Measurements from ENCODE around the gene GALNT16.

DNA sequence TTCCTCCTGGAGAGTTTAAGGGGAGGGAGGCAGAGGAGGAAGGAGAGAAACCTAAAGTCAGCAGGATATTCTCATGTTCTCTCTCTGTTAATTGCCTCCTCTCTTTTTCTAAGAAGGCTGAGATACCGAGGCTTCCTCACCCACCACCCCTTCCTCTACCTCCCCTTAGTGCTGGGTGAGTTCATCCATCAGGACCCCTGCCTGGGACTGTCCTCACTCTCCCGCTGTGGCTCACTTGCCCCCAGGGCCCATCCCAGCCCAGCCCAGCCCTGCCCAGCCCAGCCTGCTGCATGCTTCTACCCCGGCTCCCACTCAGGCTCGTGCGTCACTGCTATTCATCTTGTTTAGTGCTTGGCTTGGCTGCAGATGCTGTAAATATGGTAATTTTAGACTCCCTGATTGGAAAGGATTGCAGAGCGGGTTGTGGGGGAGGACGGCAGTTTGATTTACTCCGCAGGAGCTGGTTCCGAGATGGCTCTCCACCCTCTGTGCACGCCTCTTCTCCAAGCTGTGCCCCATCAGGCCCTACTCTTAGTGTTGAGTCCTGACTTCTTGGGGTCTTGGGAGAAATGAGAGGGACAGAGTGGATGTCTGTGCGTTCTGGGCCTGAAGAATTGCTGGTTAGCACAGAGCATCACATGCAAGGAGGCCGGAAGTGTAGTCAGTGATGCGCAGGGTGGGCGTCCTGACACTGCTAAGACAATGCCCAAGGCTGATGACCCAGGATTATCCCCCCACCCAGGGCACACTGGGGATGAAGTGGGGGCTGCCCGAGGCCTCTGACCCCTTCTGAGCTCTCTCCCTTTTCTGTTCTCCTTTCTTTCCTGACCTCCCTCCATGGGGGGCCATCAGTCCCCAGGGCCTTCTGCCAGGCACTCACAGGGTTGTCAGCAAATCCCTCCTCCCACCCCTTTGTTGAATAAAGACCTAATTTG, 244.6 kb downstream of the ZFP36L1 start:
- PRO-cap, result bidirectional peak, plus-strand start at position 414 of the sequence, minus-strand start at position 310 of the sequence

- PRO-cap, result no peak
Measured at GRCh38 chr14:68564081-68564760, 228.6 kb downstream of the ZFP36L1 start.

DNA sequence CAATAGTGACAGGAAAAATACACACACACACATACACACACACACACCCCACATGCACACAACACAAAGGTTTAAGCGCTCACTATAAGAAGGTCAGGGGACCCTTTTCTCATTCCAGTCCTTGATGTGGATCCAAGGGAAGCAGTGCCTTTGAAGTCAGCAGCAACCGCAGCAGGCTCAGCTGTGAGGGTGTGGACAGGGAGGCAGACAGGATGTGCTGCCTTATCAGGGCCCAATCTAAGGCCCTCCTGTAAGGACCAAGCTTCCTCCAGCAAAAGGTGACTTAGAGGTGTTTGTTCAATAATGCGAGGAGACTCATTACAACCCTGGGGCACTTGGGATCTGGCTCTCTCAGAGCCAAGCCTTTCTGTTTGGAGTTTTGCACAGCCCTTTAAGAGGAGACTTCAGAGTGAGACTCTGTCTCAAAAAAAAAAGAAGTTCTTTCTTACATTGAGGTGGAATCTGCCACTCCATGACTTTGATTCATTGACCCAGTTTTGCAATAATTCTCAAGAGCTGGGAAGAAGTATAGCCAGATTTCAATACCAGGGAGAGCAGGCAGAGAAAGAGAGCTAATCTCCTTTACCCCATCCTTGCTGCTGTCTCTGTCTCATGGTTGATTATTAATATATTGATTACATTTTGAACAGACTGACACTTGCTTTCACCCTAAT, 227.7 kb downstream of the ZFP36L1 start:
- PRO-cap, result no peak

- PRO-cap, result no peak
Measured at GRCh38 chr14:68589581-68589842, 203.4 kb downstream of the ZFP36L1 start.

DNA sequence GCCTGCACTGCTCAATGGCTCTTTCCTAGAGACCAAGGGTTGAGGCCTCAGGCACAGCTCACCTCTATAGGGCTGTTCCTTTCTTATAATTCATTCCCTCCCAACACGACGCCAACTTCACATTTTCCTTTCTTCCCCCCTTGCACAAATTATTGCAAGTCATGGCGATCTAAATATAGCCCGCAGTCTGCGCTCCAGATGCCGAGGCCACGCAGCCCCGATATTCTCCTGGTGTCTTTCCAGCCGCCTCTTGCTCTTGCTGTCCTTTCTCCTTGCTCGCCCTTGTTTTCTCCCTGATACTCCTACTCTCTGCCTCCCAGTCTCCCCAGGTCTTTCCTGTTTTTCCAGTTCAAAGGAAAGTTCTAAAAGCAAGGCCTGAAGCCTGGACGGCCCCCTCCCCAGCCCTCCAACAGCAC, 140.8 kb downstream of the ZFP36L1 start:
- PRO-cap, result no peak

- PRO-cap, result no peak
Measured at GRCh38 chr14:68668925-68669553, 123.8 kb downstream of the ZFP36L1 start.

GRCh38 chr14:68679695-68680231, 113.1 kb downstream of the ZFP36L1 start:
- PRO-cap, result no peak

GRCh38 chr14:68736429-68736978, 56.4 kb downstream of the ZFP36L1 start:
- PRO-cap, result no peak

DNA sequence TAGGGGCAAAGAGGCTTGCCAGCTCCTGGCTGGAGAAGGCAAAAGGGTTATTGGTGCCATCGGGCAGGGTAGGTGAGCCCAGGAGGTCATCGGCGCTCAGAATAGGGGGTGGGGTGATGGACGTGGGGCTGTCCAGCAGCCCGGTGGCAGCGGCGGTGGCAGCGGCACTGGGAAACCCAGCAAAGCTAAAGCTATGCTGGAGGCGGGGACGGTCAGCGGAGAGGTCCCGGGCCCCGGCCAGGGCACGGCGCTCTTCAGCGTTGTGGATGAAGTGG, 3.2 kb downstream of the ZFP36L1 start:
- PRO-cap, result bidirectional peak, plus-strand start outside the sequence, minus-strand start at position 100 of the sequence

DNA sequence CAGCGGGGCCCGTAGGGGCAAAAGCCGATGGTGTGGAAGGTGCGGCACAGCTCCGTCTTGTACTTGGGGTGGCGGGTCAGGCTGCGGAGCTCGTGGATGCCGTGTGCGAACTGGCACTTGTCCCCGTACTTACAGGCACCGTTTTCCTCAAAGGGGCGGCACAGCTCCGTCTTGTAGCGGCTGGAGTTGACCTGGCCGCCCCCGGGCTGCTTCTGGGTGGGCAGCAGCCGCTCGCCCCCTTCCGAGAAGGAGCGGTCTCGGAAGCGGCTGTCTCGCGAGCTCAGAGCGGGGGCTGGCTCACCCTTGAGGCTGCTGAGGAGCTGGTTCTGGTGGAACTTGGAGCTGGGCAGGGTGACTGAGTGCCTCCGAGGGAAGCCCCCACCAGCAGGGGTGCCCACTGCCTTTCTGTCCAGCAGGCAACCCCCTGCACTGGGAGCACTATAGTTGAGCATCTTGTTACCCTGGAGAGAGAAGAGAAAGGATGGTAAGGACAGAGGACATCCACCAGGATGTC, 2.8 kb downstream of the ZFP36L1 start:
- PRO-cap, result bidirectional peak, plus-strand start at position 20 of the sequence, minus-strand start outside the sequence; unidirectional peak, plus-strand start at position 468 of the sequence

- PRO-cap, result no peak
Measured at GRCh38 chr14:68805423-68805857, 12.6 kb upstream of the ZFP36L1 start.

- PRO-cap, result no peak
Measured at GRCh38 chr14:68809171-68809720, 16.4 kb upstream of the ZFP36L1 start.

DNA sequence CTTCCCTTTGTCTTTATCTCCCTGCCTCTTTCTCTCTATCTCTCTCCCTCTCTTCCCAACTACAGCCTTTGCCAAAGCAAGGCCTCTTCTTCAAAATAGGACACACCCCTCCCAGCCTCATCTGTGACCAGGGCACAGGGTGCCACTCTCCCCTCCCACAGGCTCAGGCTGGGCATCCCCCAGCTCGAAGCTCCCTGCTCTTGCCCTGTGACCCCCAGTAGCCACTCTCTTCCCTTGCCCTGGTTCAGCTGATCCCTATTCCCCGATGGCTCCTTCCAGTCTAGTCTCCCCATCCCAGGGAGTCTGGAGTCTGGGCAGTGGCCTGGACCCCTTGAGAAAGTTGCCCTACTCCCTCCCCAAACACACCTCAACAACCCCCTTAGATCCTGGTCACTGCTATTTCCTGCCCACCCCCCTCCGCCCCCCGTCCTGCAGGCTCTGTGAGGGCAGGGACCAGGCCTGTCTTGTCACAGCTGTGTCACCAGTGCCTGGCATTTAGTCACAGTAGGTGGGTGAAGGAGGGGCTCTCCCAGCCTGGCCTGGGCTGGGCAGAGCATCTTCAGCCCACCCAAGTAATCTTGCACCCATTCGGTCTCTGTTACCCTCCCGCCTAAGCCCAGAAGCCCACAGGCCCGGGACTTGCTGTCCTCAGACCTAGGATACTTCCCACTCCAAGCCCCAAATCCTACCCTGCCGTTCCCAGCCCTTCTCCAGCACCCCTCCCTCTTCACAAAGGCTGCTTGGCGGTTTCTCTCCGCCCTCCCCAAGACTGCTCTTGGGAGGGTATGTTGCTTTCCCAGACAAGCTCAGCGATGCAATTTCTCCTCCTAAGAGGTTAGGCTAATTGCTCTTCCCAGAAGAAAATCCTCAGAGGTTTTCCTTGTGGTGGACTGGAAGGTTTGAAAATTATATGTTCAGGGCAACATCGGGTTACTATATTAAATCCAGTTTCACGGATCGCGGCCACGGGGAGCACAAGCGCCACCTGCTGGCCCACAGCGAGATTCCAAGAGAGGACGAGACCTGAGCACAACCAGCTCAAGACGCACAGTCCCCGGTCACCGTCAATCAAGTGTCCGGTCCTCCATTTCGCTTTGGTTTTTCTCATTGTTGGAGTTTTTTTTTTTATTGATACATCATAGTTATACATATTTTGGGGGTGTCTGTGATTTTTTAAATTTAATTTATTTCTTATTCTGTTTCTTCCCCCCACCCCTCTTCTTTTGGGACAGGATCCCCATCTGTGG, 50.7 kb upstream of the ZFP36L1 start:
- PRO-cap, result no peak

DNA sequence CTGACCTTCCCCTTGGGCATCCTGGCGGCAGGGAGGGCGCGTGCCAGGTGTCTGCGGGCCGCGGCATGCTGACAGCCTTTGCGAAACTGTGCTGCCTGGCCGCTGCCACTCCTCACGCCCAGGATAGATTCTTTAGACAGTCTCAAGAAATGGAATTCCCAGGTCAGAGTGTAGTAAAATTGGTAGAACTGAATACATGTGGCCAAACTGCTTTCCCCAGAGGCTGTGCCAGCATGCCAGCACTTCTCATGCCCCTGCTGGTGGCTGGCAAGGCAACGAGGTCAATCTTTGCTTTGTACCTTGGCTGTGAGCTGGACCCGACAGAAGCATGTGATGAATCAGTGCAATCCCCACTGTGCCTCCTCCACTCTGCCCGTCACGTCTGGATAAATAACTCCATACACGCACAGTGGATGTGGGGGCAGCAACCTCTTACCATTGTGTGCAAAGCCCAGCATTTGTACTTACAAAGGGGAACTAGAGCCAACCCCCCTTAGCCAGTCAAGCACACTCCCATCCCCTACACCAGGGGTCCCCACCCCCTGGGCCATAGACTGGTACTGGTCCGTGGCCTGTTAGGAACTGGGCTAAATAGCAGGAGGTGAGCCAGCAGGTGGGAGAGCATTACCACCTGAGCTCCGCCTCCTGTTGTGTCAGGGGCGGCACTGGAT, 90.9 kb downstream of the ACTN1 start:
- PRO-cap, result no peak

GRCh38 chr14:68929926-68930328, 49.2 kb downstream of the ACTN1 start:
- PRO-cap, result no peak

DNA sequence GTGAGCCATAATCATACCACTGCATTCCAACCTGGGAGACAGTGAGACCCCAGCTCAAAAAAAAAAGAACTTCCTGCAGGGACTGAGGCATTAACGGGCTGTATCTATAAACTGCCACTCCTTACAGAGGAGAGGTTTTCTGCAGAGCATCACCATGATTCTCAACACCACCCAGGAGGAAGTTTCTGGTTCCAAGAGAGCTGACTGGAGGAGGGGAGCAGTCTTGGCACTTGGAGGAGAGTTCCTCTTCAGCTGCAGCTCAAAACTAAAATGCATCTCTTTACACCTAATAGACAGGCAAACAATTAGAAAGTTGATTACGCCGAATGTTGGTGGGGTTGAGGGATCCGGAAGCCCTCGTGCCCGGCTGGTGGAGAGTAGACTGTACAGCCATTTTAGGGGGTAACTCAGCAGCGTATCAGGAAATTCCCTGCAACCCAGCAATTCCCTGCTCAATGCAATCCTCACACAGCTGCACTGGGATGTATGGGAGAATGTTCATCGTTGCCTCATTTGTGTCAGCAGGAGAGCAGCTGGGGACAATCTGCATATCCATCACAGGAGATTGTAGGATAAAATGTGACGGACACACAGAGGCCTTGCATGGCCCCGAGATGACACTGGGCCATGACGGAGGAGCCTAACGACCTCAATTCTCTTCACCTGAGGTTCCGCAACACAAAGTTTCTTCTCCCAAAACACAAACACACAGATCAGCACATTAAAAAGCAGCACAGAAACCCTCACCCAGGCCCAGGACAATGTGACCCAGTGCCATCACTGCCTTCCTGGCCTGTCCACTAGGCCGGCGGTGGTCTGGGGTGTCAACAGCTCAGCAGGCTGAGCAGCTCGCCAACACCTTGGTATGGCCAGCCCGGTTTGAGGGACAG, 36.5 kb downstream of the ACTN1 start:
- PRO-cap, result no peak

DNA sequence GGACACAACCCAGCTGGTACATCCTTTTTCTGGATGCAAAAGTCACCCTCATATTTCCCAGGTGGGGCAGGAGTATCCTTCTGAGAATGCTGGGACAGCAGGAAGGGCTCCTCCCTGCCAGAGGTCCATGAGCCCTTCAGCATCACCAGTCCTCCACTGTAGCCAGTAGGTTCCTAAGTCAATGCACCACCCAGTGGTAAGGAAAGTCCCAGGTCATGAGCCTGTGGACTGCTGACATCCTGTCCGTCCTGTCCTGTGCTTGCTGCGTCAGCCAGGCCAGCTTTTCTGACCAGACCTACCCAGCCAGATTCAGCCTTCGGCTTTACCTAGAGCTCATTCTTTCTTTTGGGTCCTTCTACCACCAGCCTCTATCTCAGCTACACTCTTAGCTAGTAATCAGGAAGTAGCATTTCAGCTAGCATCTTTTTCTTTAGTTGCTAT, 23.0 kb upstream of the ACTN1 start:
- PRO-cap, result no peak

DNA sequence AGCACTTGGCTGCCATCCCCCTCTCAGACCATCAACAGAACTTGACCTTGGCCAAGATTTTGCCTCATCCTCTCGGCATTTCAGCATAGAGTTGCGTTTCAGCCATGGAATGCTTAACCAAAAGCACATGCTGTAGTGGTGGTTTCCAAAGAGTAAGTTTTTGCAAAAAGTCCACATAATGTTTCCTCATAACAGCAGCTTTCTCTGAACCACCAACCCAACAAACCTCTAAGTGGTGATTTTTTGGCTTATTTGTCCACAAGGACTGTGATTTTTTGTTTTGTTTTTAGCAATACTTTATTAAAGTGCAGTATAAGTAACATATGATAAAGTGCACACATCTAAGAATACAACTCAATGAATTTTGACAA, 12.1 kb upstream of the GALNT16 start:
- PRO-cap, result no peak

- PRO-cap, result no peak
Measured at GRCh38 chr14:69259322-69260417, at the start of gene GALNT16. Gene GALNT16 (plus strand): TSS chr14:69260158.

DNA sequence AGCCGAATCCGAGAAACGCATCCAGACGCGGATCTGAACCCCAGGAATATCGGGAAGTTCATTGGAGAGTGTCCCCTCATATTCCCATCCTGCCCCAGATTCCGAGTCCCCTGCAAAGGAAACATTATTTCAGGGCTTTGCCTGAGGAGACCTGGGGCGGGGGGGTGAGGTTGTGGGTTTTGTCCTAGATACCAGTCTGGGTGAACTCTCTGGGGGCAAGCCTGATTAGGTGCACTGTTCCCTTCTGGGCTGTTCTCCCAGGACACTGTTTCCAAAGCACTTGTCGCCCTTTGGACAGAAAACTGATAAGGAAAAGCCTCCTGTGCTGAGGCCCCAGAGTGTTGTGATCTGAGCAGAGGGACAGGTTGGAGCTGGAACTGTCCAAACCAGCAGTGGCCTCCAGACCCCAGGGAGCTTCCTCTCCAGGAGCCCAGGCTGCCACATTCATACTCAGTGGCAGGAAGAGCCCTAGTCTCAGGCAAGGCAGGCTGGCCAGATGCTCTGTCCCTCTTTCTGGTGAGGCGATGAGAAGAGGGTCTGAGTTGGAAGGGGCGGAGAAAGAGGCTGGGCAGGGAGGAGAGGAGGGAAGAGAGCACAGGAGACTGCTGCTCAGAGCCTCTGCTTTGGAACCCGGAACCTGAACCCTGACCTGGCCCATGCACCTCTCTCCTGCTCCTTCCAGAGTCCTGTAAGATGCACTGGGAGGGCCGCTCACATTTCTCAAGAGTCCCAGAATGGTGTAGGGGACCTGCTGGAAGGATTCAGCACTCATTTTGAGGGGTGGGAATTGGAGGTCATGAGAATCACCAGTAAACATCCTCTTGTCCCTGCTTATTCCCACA, 1.9 kb downstream of the GALNT16 start:
- PRO-cap, result bidirectional peak, plus-strand start at position 336 of the sequence, minus-strand start at position 304 of the sequence; bidirectional peak, plus-strand start at position 681 of the sequence, minus-strand start at position 517 of the sequence

All from ileum (tissue), 1 donor.